CMK (cell line): ENCODE results near the genes MPLKIP and MRPL32.

DNA sequence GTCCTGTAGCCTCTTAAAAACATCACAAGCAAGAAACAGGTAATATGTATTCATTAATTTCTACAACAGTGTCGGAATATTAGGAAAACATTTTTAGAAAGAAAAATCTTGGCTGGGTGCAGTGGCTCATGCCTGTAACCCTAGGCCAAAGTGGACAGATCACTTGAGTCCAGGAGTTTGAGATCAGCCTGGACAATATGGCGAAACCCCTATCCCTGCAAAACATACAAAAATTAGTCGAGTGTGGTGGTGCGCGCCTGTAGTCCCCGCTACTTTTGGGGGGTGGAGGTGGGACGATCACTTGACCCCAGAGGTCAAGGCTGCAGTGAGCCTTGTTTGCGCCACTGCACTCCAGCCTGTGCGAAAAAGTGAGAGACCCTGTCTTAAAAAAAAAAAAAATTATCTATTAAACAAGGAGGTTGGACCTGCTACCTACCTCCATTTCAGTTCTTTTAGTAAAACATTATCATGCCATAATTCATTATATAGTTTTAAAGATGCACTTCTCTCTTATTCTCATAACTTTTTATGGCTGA is 31.0 kb downstream of the CDK13 start:
- RRBS, result no CpG with 5 or more reads among the region's 9 CpGs

DNA sequence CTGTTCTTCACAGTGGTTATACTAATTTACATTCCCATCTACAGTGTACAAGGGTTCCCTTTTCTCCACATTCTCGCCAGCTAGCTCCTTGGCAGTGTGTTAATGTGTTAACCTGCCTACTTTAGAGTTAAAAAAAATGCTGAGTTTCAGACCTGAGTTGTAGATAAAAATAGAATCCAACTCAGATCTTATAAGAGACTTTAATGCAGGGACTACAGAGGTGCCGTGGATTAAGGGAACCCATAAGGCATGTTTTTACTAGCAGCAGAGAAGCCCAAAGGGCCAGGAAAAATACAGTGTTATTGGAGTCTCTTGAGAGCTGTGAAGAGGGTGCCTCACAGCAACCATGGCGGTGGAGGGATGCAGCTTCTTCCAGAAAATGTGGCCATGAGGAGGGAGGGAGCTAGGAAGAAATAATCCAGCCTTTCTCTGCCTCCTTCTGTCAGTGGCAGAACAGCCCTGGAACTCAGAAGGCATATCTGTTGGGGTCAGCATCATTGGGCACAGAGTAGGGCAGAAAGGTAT is 35.6 kb downstream of the CDK13 start:
- RRBS, result no CpG with 5 or more reads among the region's 3 CpGs

GRCh38 chr7:39997394-39998243 is 47.6 kb downstream of the CDK13 start:
- RRBS, result no CpG with 5 or more reads among the region's 5 CpGs

GRCh38 chr7:40014678-40015573 is 64.9 kb downstream of the CDK13 start:
- RRBS, result no CpG with 5 or more reads among the region's 3 CpGs

- RRBS, result 2% methylated on average over 53 of the region's 88 CpGs
These were observed at the start of gene MPLKIP for GRCh38 chr7:40134133-40135140. MPLKIP (minus strand) TSS chr7:40134622.

DNA sequence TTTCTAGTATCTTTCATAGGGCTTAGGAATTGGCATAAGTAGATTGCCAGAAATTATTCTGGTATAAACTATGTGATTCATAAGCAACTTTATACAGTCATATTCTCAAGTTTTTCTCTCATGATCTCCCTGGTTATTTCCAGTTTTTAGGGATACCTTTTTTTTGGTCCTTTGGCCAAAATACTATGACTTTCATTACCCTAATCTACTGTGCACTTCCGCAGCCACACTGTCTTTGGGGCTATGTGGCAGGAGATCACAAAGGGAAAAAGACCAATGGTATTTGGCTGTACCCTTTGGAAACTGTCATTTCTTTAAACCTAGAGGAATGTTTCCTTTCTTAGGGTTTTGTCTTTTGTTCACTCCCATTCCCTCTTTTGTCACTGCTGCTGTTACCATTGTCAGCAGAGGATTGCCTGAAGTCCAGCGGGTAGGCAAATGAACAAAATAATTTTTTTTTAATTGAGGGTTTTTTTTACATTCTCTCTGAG is 374.4 kb downstream of the SUGCT start:
- RRBS, result no CpG with 5 or more reads among the region's 2 CpGs

DNA sequence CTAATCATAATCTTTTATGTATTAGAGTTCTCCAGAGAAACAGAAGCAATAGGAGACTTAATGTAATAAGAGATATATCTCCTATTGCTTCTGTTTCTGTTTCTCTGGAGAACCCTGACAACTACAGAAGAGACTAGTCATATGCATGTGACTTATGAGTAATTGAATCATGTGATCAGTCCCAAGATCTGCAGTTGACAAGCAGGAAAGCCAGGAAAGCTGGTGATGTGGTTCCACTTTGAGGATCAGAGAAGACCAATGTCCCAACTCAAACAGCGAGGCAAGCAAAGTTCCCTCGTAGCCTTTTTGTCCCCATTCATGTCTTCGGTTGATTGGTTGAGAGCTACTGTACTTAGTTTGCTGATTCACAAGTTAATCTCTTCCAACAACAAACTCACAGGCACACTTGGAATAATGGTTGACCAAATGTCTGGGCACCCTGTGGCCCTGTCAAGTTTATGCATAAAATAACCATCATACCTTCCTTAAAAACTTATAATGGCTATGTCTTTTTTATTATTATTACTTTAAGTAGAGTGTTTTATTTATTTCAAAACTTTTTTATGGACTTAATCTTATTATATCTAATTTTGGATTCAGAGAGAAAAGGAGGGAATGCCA is 412.2 kb downstream of the SUGCT start:
- RRBS, result no CpG with 5 or more reads among the region's 3 CpGs

GRCh38 chr7:40815423-40815935 is 680.7 kb downstream of the SUGCT start:
- RRBS, result no CpG with 5 or more reads among the region's 4 CpGs

- RRBS, result no CpG with 5 or more reads among the region's 10 CpGs
These were observed 692.6 kb downstream of the SUGCT start for GRCh38 chr7:40827218-40828017.

GRCh38 chr7:40909724-40910414 is 775.1 kb downstream of the SUGCT start:
- RRBS, result no CpG with 5 or more reads among the region's 5 CpGs

GRCh38 chr7:41708926-41709282 is 6.0 kb upstream of the INHBA start:
- RRBS, result no CpG with 5 or more reads among the region's 6 CpGs

DNA sequence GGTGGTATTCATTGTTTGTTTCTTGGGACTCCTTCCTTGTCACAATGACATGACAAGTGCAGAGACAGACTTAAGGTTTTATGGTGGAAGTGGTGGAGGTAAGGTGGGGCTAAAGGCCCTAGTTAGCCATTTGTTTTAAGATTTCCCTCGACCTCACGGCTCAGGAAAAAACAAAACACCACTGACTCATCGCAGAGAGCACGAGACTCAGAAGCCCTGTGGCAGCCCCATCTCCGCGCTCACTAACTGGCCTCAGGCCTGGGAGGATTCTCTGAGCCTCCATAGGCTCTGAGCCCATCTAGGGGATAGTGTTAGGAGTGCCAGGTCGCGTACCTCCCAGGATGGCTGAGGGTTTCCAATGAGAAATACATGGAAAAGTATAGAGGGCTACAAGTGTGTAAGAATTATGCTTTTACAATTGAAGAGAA is 2.0 kb upstream of the GLI3 start:
- RRBS, result no CpG with 5 or more reads among the region's 8 CpGs

DNA sequence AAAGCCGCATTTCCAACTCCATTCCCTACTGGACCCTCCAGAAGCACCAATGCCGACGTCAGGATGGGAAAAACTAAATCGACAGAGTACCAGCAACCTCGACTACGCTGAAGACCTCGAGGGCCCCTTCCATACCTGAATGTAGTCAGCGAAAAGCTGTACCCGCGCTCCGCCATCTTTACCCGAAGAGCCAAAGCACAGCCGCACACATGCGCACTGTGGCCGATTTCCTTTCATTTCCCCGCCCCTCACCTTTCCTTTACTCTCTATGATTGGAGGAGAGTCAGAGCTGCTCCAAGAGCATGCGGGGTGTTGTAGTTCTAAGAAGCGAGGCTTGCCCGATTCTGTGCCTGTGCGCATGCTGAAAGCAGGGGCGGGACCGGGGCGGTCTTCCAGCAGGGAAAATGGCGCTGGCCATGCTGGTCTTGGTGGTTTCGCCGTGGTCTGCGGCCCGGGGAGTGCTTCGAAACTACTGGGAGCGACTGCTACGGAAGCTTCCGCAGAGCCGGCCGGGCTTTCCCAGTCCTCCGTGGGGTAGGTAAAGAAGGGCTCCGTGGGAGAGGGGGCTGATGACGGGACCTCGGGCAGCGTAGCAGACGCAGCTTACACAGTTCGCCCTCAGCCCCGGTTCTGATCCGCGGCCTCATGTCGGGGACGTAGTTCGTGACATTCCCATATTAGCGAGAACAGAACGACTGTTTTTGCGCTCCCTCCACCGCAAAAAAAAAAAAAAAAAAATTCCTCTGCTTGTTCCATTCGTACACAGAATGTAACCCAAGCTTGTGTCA is at the start of gene MRPL32:
TSS of gene MRPL32 (plus strand) at position 394 of the 788 bp plus-strand sequence.
- RRBS, result under 1% methylated on average over 15 of the region's 52 CpGs

GRCh38 chr7:43076433-43076959 is 36.0 kb upstream of the HECW1 start:
- RRBS, result no CpG with 5 or more reads among the region's 15 CpGs

- RRBS, result 84% methylated on average over 11 of the region's 28 CpGs
These were observed 136.5 kb downstream of the HECW1 start for GRCh38 chr7:43248769-43249447.

- RRBS, result no CpG with 5 or more reads among the region's 15 CpGs
These were observed 189.9 kb downstream of the HECW1 start for GRCh38 chr7:43302078-43302960.

GRCh38 chr7:43639520-43640694 is 57.0 kb downstream of the STK17A start:
- RRBS, result no CpG with 5 or more reads among the region's 17 CpGs

DNA sequence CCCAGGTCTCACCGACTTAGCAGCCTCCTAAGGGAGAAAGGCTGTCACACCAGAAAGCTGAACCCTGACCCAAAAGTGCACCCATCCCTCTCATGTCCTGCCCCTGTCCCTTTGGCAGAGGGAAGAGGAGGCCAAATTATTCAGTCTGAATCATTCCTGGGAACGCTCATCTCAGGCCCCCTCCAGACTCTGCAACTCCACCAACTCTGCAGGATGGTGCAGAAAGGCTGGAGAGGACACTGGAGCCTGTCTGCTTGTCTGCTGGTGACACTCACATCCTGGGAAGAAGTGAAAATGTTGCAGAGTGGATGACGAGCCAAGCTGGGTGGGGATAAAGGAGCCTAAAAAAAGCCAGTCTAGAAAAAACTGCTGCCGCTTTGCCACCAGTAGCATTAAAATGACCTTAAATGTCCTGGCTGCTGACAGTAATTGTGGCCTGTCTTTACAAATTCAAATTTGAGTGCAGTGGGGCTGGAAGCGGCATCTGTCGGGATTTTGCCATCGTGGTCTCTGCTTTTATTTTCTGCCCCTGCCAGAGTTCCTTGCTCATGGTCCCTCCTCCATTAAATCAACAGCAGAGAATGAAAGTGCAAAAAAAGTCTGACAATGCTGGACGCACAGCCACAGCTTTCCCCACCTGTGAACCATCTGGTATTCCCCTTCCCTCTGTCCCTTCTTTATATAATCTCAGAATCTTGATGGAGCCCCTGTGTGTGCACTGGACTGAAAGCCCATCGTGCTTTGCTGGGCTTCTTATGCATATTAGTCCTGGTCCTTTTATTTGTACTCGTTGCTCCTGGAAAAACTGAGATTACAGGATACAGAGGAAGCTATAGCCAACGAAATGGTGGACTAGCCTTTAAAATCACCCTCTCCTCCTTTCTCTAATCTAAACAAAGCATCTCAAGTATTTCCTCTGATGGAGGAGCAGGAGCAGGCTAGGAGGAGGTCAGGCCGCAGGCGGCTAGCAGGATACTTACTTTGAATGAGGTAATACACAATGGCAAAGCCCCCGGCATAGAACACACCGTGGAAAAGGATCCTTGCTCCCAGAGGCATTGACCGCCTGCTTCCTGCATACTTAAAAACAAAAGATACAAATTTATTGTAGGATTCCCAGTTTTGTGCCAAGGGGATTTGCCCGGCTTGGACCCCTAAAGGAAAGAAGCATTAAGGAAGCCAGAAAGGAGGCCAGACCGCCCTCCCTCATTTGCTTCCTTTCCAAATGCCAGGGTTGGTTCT is 64.1 kb downstream of the STK17A start:
- RRBS, result no CpG with 5 or more reads among the region's 18 CpGs

- RRBS, result no CpG with 5 or more reads among the region's 4 CpGs
These were observed 32.6 kb downstream of the BLVRA start for GRCh38 chr7:43790999-43791579.